Bronchus (tissue), 1 donor: ENCODE measurements around a stretch of chr4.

DNA sequence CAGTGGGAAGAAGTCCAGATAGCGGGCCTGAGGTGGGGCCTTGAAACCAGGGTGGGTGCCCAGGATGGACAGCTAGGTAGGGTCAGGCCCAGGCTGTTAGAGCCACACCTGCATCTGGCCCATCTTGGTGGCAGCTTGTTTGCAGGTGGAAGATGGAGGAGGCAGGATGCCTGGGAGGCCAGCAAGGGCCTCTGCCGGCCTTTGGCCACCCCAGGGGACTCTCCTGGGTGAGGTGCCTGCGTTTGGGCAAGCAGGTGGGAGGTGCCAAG lies 24.5 kb downstream of the SH3BP2 start:
- PRO-cap = no peak

DNA sequence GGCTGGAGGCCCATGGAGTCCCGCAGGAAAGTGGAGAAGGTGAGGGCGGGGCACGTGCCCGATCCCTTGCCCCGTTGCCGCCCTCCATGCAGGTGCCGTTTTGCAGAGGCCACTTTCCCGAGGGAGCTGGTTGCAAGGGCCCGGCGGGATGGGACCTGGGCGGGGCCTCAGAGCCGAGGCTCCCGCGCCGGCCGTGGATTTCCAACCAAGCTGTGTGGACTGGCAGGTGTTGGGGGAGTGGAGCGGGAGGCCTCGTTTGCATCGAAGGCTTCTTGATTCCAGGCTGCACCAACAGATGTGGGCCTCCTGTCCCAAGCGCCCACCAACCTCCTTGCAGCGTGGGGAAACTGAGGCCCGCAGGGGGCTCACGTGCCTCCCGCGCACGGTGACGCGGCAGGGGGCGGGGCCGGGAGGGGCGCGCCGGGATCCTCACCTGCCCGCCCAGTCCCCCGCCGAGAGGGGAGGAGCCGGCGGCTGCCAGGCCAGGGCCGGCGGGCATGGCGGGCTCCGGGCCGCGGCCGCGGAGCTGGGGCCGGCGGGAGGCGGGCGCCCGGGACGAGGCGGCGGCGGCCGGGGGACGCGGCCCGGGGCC lies 24.9 kb downstream of the SH3BP2 start:
- PRO-cap = bidirectional peak, plus-strand start at position 485 of the sequence, minus-strand start at position 397 of the sequence

DNA sequence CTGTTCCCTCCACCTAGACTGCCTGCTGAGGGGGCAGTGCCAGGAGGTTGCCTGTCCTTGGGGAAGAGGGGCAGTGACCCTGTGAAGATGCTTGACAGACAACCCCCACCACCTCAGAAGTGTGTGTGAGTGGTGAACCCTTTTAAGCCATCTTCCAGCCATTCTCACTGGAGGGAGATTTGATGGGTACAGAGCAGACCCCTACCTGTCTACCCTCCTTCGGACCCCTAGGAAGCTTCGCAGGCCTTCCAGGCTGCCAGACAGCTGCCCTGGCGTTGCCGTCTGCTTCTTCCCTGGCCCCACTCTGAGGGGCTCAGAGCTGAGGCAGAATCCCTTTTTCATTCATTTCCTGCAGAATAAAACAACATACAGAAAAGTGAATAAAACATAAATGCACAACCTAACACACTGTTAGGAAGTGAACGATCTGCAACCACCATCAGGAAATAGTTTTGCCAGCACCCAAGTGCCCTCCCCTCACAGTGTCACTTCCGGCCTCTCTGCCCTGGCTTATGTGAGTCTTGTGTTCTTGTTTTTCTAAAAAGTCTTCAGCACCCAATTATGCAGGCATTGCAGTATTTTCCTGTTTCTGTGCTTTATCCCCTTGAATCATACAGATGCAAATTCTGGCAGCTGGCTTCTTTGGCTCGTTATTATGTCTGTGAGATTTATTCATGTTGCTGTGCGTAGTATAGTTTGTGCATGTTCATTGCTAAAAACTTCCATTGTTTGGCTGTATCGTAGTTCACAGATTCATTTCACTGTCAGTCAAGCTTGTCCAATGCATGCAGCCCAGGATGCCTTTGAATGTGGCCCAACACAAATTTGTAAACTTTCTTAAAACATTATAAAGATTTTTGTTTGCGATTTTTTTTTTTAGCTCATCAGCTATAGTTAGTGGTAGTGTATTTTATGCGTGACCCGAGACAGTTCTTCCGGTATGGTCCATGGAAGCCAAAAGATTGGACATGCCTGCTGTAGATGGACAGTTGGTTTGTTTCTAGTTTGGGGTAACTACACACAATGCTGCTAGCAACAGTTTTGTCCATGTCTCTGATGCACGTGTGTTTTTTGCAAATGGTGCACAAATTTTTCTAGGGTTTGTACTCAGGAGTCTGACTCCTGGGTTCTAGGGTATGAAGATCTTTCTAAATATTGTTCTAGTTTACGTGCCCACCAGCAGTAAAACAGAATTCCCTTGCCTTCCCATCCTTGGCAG lies 5.5 kb upstream of the ADD1 start:
- PRO-cap = no peak

DNA sequence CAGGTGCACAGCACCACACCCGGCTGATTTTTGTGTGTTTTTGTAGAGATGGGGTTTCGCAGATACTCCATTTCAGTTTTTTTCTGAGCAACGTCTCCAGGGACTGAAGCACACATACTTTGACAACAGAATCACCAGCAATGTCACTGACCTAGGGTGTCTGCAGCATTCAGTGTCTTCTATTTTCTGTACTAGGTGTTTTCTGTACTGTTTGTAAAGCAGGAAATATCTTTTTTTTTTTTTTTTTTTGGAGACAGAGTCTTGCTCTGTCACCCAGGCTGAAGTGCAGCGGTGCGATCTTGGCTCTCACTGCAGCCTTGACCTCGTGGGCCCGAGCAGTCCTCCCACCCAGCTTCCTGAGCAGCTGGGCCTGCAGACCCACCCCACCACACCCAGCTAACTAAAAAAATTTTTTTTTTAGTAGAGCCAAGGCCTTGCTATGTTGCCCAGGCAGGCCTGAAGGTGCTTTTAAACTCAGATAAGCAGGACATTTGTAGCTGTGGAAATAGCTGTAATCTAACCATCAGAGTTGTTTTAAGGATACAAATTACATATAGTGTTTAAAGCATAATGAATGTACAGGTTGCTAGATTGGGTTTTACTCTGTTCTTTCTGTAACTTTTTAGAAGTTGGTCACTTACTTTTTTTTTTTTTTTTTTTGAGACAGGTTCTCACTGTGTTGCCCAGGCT lies 9.0 kb downstream of the ADD1 start:
- PRO-cap = no peak

GRCh38 chr4:2867650-2868875 lies 24.4 kb downstream of the ADD1 start:
- PRO-cap = unidirectional peak, plus-strand start at chr4:2867815; bidirectional peak, plus-strand start at chr4:2868526, minus-strand start at chr4:2868410

DNA sequence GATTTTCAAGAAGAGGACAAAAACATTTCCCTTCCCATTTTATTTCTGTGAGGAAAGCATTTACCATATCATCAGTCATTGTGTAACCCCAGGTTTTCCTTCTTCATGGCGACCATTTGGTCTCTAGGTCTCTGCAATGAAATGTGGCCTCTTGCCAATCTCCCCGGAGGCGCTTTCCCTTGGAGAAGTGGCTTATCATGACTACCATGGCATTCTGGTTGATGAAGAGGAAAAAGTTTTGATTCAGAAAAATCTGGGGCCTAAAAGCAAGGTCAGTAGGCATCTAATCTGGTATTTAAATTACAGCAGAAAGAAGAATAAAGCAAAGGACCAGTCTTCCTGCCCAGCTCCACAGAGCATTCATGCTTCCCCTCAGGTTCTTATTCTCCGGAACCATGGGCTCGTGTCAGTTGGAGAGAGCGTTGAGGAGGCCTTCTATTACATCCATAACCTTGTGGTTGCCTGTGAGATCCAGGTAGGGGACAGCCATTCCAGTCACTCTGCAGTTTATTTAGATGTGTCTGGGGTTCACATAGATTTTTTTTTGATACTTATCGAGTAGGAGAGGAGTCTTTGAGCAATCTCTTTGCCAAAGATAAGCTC lies 36.5 kb downstream of the MFSD10 start:
- PRO-cap = no peak

DNA sequence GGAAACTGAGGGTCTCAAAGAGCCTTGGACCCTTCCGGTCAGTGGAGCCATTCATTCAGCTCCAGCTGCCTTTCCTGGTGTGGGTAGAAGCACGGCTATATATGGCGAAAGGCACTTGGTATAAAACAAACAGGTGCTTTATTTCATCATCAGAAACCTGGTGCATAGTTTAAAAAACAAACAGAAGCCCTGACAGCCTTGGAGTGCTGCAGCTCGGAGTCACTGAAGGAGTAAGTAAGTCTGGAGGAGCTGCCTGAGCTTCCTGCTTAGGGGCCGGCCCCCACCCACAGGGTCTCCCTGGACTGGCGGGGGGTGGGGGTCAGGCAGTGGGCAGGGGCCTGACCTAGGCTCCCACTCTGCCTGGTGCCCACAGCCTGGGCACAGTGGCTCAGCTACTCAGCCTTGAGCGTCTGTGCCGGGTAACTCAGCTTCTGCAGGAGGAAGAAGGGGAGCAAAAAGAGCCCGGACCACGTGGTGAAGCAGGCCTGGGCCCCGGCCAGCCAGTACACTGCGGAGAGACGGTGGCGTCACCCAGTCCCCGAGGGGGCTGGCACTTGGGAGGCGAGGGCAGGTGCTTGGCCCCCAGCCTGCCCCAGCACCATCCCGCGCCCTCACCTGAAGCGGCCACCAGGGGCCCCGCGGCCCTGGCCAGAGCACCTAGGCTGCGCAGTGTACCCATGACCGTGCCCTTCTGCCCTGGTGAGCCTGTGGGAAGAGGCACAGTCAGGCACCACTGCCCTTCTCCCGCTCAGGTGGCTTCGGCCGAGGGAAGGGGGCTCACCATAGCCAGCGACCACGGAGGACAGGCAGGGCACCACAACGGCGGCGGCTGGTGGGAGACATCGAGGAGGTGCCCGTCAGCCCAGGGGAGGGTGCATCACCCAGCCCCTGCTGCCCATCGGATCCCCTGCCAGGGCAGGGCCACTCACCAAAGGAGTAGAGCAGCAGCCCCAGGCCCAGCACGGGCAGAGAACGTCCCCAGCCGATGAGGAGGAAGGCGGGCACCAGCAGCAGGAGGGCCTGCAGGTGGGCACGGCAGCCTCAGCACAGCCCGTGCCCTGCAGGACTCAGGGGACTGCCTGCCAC lies 3.8 kb downstream of the MFSD10 start:
- PRO-cap = bidirectional peak, plus-strand start at position 201 of the sequence, minus-strand start at position 73 of the sequence; bidirectional peak, plus-strand start at position 630 of the sequence, minus-strand start at position 426 of the sequence

GRCh38 chr4:2942064-2943174 lies 7.8 kb upstream of the MFSD10 start:
- PRO-cap = no peak

GRCh38 chr4:3045205-3045920 lies 29.1 kb upstream of the HTT start:
- PRO-cap = bidirectional peak, plus-strand start at chr4:3045682, minus-strand start at chr4:3045356; bidirectional peak, plus-strand start at chr4:3045856, minus-strand start at chr4:3045714

DNA sequence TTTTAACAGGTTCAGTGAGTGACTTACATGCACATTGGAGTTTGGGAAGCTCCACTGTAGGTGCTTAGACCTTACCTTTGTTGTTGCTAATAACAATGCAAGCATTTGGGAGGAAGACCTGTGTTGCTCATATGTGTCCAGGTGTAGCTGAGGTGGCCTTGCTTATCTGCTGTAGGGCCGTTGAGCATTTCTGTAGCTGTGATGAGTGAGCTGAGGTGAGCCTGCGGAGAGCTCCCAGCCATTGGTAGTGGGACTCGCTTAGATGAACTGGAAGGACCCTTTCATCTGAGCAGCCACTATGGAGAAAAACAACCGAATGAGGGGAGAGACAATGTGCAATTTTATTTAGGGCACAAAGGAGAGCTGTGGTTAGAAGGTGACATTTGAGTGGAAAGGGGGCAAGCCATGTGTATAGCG lies 8.1 kb downstream of the HTT start:
- PRO-cap = no peak

GRCh38 chr4:3111295-3112161 lies 37.0 kb downstream of the HTT start:
- PRO-cap = unidirectional peak, plus-strand start at chr4:3111807

DNA sequence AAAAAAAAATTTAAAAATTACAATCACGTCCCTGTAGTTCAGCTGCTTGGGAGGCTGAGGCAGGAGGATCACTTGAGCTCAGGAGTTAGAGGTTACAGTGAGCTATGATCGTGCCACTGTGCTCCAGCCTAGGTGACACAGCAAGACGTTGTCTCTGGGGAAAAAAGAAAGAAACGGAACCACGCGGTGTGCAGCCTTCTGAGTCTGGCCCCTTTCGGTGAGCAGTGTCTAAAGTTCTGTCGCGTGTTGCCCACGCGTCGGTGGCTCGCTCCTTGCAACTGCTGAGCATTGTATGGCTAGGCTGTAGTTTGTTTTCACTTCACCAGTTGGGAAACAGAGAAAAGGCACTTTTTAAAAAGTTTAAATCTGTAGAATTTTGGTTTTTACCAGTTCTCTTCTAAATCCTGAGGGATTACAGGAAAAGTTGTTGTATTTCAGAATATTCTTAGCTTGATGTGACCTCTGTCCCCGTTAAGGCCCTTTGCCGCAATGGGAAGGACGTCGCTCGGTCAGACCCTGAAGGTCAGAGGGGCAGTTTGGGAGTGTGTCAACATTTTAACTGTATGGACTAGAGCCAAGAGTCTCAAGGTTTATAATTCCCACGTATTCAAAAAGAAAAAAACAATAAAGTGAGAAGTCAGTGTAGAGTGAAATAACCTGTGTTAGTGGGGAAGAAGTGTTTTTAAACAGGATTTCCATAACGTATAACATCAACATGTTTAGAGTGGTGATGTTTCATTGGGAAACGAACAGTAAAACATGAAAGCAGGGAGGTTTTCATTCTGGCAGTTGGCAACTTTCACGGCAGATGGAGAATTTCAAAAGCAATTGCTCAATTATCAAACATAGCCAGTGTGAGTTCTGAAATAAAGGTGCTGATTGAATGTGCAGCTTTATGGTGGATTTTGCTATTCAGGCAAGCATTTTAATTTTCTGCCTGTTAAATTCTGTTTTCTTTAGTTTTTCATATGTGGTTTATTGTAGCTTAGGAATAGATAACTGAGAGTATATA lies 45.8 kb upstream of the MSANTD1 start:
- PRO-cap = no peak

- PRO-cap = no peak
Measured at GRCh38 chr4:3223647-3224487, 25.1 kb upstream of the MSANTD1 start.

- PRO-cap = no peak
Measured at GRCh38 chr4:3225898-3226505, 23.0 kb upstream of the MSANTD1 start.

DNA sequence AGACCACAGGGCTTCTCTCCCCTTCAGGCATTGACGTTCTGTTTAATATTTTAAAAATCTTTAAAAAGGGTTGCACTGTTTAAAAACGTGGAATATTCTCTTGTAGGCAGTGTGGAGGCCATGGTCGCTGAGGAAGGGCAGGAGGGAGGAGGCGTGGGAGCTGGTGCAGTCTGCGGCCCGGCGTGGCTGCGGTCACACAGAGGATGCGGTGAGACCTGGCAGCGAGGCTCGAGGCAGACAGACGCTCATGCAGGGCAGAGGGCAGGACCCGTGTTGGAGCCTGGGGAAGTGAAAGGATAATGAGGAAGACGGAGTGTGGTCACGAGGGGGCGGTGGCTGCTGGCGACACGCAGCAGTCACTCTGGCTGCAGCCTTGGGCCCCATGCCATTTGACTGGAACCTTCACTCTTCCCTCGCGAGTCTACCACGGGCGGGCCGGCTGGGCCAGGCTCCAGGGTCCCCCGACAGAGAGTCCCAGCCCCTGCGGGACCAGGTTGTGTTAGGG lies 68.9 kb upstream of the HGFAC start:
- PRO-cap = no peak

DNA sequence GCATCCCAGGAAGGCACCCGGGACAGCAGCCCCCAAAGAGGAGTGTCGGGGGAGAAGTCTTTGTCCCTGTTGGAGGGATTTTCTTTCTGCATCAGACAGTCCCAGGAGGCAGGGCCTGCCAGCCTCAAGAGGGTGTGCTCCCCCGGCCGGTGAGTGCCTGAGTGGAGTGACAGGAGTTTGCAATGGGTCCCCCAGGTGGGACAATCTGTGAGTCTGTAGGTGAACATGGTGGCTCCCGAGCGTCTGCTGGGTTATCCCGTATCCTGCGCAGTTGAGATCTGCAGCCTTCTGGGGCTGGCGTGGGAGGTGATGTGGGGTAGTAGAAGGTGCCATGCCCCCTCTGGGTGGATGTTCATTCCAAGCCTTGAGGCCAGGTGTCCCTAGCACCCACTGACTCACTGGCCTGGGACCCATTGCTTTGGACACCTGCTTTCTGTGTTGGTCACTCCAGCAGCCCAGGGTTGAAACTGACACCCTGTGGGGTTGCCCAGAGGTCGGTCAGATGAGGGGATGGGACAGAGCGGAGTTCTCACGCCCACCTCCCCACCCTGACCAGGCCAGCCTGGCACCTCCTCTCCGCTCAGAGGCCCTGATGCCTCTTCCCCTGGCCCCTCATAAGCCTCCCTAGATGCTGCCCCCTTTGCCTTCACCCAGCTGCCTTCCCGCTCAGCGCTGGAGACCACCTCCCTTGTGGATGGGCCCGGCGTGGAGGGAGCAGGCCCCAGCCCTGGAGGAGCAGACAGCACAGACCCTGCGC lies 1.8 kb downstream of the DOK7 start:
- PRO-cap = no peak

- PRO-cap = no peak
Measured at GRCh38 chr4:3531477-3531868, 749 bp downstream of the LRPAP1 start.

DNA sequence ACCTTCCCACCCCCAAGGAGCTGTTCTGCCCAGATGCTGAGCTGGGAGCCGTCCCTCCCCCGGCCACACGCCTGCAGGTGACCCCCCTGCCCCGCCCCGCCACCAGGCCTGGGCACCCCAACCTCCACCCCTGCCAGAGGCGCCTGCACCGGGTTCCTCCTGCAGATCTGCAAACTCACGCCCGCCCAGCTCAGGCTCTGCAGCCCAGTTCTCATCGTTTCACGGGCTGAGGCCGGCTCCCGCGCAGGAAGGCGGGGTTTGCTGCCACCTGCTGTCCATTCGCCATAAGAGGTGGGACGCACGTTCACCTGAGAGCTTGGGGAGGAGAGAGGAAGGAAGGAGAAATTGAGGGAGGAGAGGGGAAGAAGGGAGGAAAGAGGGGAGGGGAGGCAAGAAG lies 114.3 kb downstream of the ADRA2C start:
- PRO-cap = no peak

GRCh38 chr4:3938916-3939186 lies 172.7 kb downstream of the ADRA2C start:
- PRO-cap = no peak

DNA sequence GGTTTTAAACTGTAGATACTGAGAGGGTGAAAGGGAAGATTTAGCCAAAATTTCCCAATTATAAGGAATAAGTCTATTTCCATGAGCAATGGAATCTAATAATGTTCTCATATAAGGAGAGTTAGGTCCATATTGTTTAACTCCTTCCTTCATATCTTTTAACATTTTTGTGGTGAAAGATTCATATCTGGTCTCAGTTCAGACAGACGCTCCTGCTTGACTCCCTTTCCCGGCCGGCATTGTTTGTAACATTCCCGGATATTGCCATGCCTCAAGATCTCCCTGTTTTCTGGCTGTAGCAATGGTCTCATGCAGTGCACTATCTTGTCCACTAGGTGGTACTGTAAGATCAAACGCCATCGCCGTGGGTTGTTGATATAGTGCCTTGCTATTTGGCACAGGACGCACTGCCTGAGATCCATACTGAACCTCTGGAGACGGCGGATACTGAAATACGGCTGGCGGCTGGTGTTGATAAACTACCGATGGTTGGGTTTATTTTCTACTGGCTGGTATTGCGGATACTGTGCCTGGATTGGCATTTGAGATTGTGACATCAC lies 218.5 kb downstream of the ADRA2C start:
- PRO-cap = no peak